Bronchial epithelial cell (primary cell): ENCODE results near the genes NCOA4 and PTPN20.

GRCh38 chr10:46009989-46011243 is 20.0 kb downstream of the NCOA4 start:
- RRBS, 2 experiments = no CpG with 5 or more reads among the region's 8 CpGs

GRCh38 chr10:46021878-46022394 is 8.5 kb downstream of the NCOA4 start:
- RRBS, 2 experiments = no CpG with 5 or more reads among the region's 8 CpGs

- RRBS, 2 experiments = no CpG with 5 or more reads among the region's 61 CpGs
Measured at GRCh38 chr10:46029882-46030893, at the start of gene NCOA4. TSS of gene NCOA4 (minus strand) at chr10:46030623.

DNA sequence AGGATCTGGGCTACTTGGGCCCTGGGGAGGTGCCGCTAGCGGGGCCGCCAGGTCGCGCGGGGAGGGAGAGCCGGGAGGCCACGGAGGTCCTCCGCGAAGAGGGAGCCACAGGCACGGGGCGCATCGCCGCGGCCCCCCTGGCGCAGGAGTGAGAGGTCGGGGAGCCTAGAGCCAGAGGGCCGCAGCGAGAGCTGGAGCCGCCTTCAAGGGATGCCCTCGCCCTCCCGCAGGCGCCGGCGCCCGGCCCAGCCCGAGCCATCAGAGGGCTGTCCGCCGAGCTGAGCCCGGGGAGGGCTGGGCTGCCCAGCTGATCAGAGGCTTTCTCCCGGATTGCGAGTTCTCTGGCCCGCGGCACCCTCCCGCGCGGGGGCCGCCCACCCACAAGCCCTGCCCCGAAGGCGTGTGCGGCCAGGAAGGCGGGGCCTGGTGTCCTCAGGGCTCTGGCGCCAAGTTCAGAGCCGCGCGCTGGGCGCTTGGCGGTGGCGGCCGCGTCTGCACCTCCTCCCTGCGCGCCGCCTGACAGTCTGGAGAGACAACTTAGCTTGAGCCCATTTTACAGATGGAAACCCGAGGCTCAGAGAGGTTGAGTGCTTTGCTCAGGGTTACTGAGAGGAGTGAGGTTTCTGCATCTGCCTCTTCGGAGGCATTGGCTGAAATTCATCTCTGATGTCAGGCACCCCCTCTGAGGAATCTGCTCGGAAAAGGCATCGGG is 3.9 kb upstream of the ANTXRL start:
- RRBS, 2 experiments = no CpG with 5 or more reads among the region's 58 CpGs

GRCh38 chr10:46291962-46292749 is 5.4 kb downstream of the ANTXRL start:
- RRBS, 2 experiments = no CpG with 5 or more reads among the region's 10 CpGs

- RRBS, 2 experiments = no CpG with 5 or more reads among the region's 11 CpGs
Measured at GRCh38 chr10:46368965-46369348, 6.6 kb upstream of the ANXA8L1 start.

GRCh38 chr10:46541108-46541817 is 15.2 kb downstream of the GPRIN2 start:
- RRBS, 2 experiments = 2% methylated on average over 10 of the region's 42 CpGs

- RRBS, 2 experiments = no CpG with 5 or more reads among the region's 1 CpG
Measured at GRCh38 chr10:46542877-46543125, 13.7 kb downstream of the GPRIN2 start.

- RRBS, 2 experiments = no CpG with 5 or more reads among the region's 30 CpGs
Measured at GRCh38 chr10:46911152-46911552, at the start of gene PTPN20. TSS of gene PTPN20 (plus strand) at chr10:46911428.

GRCh38 chr10:47137682-47138043 is 162.3 kb upstream of the GDF10 start:
- RRBS, 2 experiments = no CpG with 5 or more reads among the region's 5 CpGs

DNA sequence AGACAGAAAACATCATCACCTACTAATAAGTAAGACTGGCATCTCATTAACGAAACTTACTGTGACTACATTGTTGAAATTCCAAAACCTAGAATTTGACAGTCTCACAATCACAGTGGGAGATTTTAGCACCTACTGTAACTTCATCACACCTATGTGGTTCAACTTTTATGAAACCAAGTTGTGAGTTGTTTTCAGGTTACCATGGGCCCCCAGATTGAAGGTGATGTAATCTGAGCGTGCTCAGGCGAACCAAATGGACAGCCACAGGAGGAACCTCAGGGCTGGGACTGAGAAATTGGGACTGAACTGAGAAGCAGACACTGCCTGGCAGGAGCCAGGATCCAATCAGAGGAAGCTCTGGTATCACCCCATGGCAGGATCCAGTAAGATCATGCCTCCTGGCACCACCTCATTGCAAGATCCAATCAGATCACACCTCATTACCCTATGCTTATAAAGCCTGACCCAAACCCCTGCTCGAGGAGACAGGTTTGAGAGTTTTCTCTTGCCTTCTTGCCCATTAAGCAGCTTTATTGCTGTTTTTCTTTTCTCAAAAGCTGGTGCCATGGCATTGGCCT is 43.3 kb upstream of the GDF10 start:
- RRBS, 2 experiments = no CpG with 5 or more reads among the region's 4 CpGs

DNA sequence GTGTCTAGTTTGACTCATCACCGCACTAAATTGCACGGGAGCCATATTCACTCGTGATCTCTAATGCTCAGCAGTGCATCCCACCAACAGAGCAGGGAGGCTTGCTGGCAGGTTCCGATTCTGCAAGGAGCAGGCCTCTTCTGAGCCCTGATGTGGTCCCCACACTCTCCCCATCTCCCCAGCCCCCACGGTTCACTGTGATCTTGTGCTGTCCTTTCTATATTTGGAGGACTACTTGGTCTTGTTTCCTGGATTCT is 338 bp upstream of the GDF2 start:
- RRBS, 2 experiments = no CpG with 5 or more reads among the region's 5 CpGs

GRCh38 chr10:47406521-47407007 is 22.5 kb upstream of the ZNF488 start:
- RRBS, 2 experiments = no CpG with 5 or more reads among the region's 4 CpGs

GRCh38 chr10:47551739-47552204 is 28.3 kb upstream of the AGAP9 start:
- RRBS, 2 experiments = no CpG with 5 or more reads among the region's 2 CpGs

GRCh38 chr10:47762600-47762996 is 794 bp downstream of the SYT15B start:
- RRBS, 2 experiments = no CpG with 5 or more reads among the region's 41 CpGs

DNA sequence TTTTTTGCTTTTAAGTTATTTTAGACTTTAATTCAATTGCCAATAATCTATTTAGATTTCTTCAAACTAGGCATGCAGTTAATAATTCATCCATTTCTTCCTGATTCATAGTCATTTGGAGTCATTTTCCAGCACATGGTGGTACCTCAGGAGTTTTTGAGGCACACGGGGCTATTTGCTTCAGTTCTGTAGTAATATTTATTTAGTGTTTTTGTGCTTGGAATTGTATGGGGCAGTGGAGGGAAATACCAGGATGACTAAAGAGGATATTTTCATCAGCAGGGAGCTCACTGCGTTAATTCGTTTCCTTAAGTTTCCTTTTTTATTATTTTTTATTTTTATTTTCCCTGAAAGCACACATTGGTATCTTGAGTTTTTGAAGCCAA is 57.5 kb downstream of the MAPK8 start:
- RRBS, 2 experiments = no CpG with 5 or more reads among the region's 3 CpGs

GRCh38 chr10:48466179-48466948 is 138.5 kb downstream of the ARHGAP22 start:
- RRBS, 2 experiments = 1 to 2% methylated on average over 31 of the region's 87 CpGs

DNA sequence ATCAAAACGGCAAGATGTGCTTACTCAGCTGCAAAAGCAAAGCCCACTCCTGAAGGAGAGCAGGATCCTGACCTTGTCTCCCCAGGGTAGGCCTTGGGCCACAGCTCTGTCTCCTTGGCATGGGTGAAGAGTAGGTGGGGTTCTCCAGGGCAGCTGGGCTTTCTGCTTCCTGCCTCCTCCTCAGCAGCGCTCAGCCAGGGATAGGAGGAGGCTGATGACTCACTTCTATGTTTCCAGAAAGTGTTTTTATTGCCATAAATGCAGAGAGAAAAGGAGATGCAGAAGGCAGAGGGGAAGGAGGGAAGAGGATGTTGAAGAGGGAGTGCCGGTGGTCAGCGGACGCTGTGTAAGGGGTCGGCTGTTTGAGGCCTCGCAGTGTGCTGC is 107.7 kb downstream of the ARHGAP22 start:
- RRBS, 2 experiments = no CpG with 5 or more reads among the region's 7 CpGs

- RRBS, 2 experiments = no CpG with 5 or more reads among the region's 11 CpGs
Measured at GRCh38 chr10:48574058-48575295, 30.4 kb downstream of the ARHGAP22 start.

DNA sequence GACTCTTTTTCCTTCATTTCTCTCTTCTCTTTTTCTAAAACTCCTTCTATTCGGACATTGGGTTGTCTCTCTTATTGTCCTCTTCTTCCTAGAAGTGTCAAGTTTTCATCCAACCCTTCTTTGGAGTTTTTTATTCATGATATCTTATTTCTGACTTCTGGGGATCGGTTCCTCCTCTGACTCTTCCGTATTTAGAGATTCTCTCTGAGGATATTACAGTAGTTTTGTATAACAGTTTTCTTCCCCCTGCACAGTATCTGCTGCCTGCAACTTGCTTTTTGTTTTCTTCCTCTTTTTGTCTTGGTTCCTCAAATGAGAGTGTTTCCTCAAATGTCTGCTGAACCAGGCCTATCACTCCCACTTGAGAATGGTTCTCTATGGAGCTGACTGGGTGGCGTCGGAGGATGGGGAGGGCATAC is 27.8 kb downstream of the ARHGAP22 start:
- RRBS, 2 experiments = no CpG with 5 or more reads among the region's 5 CpGs